ENCODE measurements around a stretch of chr2.

GRCh38 chr2:29113732-29114490 lies 1.3 kb upstream of the CLIP4 start:
- RRBS: no CpG with 5 or more reads among the region's 5 CpGs

DNA sequence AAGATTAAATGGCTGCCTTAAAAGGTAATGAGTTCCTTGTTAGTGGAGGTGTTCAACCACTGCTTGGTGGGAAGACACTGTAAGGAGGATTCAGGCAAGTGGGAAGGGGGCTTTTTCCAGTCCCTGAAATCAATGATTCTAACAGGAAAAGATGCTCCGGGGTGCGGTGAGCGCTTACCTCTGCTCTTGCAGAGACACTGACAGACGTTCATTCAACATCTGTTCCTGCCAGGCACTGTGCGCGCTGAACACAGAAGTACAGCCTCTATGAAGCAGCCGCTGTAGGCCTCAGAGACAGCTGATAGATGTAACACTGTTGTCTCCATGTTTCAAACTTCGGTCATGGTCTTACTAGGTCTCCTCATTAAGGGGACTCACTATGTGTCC lies 731 bp upstream of the CLIP4 start:
- RRBS: no CpG with 5 or more reads among the region's 8 CpGs

- RRBS: no CpG with 5 or more reads among the region's 2 CpGs
These were observed 16.3 kb downstream of the CLIP4 start for GRCh38 chr2:29131463-29132037.

GRCh38 chr2:30148820-30149255 lies 2.0 kb downstream of the YPEL5 start:
- RRBS: no CpG with 5 or more reads among the region's 5 CpGs

DNA sequence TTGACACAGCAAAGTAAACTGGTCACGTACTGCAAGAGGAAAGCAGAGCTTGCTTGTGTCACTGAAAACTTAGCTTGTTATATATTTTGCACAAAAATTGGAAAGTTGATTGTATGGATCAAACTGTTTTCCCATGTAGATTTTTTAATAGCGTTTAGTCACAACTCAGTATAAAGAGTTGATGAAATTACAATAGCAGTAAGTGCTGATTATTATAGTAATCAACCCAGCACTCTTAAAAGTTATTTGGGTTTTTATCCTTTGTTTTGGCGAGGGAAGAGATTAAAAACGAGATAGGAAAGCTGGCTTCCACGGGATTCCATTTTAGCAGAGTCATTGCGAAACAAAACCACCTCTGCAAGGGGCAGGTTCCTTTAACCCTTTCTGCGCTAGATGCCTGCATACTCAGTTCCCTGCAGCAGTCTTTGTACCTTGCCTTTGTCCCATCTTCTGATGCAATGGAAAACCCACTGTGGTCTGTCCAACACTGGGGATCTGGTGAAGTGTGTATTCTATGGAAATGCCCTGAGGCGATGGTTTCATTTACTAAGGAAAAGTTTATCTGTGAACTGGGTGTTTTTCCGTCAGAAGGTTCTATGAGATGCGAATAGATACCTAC lies 2.6 kb downstream of the YPEL5 start:
- RRBS: no CpG with 5 or more reads among the region's 10 CpGs

GRCh38 chr2:30224234-30224790 lies 7.0 kb upstream of the LBH start:
- RRBS: no CpG with 5 or more reads among the region's 6 CpGs

DNA sequence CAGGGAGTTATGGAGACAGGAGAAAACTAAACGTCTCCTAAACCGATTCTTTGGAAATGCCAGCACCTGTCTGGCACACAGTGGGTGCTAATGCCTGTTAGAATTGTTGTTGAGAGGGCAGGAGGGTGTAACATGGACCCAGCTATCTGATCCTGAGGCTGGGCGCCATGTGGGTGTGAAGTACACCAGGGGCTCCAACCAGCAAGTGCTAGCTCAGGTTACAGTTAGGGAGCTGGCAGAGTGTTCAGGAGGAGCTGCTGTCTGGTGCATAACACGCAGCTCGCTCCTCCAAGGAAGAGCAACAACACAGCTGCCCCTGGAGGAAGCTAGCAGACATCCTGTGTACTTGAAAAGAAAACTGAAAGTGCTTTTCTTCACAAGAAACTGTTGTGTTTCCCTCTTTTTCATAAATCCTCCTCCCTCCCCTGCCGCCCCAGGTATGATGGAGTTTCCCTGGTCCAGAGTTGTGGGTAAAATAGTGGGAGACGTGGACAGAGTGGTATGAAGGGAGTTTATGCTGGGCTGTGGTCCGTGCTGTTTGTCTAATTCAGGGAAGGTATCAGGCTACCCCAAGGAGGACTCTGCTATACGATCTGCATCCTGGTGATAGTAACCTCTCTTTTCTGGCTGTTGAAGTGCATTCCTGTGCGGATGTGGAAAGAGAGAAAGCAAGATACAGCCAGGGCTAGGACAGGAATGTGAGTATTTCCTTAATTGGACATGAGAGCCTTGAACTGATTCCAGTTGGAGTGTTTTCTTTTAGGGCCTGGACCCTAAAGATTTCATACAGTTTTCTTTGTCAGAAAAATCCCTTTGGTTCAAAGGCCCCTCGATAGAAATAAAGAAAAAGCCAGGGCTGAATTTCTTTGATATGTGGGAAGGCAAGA lies 6.1 kb upstream of the LBH start:
- RRBS: no CpG with 5 or more reads among the region's 11 CpGs

- RRBS: no CpG with 5 or more reads among the region's 10 CpGs
These were observed 4.9 kb upstream of the LBH start for GRCh38 chr2:30226196-30227025.

GRCh38 chr2:30239152-30239965 lies 8.0 kb downstream of the LBH start:
- RRBS: no CpG with 5 or more reads among the region's 17 CpGs

DNA sequence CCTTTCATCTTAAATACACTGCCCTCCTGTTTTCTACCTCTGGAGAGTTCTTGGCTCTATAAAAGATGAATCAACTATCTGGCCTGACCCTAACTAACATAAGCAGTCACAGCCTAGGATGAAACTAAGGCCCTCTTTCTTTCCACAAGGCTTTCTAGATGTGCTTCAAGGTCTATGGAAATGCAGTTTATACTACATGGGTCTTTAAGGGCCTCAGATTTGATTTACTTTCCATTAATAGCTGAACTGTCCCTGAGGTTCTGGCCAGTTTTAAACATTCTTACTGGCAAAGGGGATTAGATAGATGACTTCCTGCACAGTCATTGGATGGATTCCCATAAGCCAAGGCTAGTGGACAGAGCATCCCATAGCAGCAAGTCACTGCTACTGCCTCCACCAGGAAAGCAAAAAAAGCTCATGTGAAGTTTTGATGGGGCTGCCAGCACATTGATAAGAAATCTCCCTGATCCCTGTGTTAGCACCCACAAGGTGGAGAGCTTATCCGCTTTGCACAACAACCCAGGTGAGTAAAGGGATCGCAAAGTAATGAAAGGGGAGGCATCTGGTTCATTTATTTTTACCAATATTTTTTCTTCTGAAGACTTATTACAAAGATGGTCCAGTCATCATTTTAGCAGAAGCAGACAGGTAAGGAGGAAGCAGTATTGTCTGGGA lies 38.0 kb upstream of the LCLAT1 start:
- RRBS: no CpG with 5 or more reads among the region's 2 CpGs

DNA sequence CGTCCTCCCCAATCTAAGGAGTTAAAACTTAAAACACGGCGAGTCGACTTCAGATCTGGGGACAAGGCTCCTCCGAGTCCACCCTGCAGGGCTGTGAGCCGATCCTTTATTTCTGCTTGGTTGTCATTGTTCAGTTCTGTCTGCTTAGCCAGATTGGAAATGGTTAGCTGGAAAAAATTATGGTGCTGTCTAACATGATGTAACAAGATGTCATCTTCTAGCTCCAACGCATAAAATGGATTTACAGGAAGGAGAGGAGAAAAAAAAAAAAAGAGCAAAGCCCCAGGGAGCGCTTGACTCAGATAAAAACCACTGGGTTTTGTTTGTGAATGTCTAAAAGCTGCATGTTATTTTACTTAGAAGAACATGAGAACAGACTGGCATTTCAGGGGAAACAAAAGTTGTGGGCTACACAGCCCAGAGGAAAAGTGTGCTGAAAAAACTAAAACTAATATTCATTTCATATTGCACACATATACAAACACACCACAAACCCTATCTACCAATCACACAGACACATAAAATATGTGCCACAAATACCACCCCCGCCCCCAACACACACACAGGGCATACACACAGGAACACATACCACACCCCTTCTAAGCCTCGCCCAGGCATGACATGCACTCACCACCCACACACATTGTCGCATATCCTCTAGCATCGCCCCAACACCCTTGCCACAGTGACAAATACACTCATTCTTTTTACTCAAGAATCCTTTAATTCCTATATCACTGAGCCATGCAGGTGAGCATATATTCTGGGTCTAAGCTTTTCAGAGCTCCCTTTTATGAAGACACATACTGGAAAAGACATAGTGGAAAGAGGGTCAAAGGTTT lies 24.8 kb upstream of the LCLAT1 start:
- RRBS: no CpG with 5 or more reads among the region's 12 CpGs

DNA sequence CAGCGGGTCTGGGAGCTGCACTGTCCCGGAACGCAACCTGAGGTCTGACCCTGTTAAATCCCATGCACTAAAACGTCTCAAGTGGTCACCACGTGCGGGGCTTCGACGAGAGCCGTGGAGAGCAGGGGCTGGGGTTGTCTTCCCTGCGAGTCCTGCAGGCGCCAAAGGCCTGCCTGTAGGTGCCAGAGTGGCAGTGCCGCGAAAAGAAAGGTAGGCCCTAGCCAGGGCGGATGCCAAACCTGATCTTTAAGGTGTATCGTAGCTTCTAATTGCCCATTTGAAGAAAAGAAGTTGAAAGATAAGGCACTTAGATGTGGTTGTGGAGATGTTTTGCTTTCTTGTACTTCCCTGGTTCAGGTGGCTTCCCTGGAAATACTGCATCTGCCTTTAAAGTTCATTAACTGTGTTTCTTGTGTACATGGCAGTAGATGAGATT lies 712 bp downstream of the LCLAT1 start:
- RRBS: no CpG with 5 or more reads among the region's 15 CpGs

DNA sequence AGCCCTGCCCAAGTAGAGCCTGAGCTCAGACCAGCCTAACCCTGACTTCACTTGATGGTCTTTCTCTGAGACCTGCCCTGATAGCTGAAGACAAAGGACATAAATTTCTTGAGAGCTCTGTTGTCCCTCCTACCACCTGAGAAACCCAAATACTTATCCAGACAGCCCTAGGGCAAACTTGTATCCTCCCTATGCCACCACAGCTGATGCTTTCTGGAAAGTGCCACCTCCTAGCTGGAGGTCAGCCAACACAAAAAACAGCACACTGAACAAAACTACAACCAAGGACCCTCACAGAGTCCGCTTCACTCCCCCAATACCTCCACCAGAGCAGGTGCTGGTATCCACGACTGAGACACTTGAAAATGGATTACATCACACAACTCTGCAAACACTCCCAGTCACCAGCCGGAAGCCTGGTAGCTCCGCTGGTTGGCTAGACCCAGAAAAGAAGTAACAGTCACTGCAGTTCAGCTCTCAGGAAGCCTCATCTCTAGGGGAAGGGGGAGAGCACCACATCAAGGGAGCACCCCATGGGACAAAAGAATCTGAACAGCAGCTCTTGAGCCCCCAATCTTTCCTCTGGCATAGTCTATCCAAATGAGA lies 175.3 kb downstream of the LCLAT1 start:
- RRBS: no CpG with 5 or more reads among the region's 4 CpGs

GRCh38 chr2:31137188-31137648 lies 1.0 kb downstream of the GALNT14 start:
- RRBS: 3% methylated on average over 20 of the region's 33 CpGs

DNA sequence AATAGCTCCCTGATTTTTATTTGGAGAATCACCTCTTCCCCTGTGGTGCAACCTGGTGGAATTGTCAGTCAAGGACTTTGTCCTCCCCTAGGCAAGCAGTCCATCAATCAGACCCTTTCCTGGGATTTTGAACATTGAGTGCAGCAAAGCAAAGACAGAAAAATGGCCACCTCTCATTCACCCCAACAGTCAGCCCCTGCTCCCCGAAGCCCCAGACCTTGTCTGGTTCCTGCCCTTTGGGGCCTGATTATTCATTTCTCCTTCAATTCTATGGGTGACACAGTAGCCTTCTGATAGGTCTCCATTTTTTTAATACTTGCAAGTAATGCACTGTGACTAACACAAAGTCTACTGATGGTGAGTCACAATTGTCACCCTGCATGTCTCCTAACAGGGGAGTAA lies 63.5 kb downstream of the EHD3 start:
- RRBS: no CpG with 5 or more reads among the region's 1 CpG

- RRBS: no CpG with 5 or more reads among the region's 1 CpG
These were observed 127.2 kb upstream of the SRD5A2 start for GRCh38 chr2:31707984-31708212.

DNA sequence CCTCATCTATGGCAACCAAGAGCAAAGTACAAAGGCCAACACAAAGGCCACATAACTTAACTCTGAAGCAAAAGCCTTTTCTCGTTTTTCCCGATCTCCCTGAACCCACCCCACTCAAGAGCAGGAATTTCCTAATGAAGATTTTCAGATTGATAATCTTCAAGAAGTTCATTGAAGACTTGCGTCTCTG lies 127.4 kb upstream of the SRD5A2 start:
- RRBS: no CpG with 5 or more reads among the region's 3 CpGs

GRCh38 chr2:31708403-31708806 lies 127.7 kb upstream of the SRD5A2 start:
- RRBS: no CpG with 5 or more reads among the region's 2 CpGs

- RRBS: no CpG with 5 or more reads among the region's 3 CpGs
These were observed 134.5 kb downstream of the MEMO1 start for GRCh38 chr2:31876071-31877021.